Cardiac ventricle fibroblast (primary cell): ENCODE measurements around a stretch of chr2.

DNA sequence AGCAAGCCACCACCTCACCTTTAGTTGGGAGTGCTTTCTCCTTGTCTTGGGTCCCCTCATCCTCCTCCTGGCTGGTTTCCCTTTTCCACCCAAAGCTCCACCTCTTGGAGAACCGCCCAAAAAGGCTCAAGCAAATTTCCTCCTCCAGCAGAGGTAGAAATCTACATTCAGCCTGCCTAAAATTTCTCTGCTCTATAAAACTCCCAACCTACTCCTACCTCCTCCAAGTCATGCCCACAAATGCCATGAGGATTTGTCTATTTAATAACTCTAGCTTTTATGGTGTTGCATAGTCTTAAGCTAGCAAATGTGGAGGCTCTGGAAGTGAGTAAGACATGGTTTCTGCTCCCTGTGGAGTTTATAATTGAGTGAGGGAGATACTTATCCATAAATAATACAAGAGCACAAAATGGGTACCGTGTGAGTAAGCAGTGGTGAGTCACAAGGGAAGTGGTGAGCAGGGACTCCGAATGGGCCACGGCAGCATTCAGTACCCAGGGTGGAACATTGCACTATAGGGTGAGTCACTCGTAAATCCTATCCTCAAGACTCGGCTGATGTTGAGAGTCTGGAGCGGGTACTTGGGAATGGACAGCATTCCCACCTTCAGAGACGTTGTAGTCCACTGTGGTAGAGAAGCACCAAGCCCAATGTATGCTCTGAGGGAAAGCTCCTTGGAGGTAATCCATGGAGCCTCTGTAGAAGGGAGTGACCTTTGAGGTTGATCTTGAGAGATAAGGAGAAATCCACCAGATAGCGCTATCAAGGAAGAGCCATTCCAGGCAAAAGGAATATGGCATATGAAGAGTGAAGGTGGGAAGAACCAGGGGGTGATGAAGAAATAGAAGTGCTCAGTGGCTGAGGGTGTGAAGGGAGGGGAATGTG is 146.2 kb downstream of the RTN4 start:
- RAMPAGE, long total RNA = no peak

- RAMPAGE, long total RNA = no peak
Observed at GRCh38 chr2:54904761-54905094, 145.5 kb downstream of the RTN4 start.

DNA sequence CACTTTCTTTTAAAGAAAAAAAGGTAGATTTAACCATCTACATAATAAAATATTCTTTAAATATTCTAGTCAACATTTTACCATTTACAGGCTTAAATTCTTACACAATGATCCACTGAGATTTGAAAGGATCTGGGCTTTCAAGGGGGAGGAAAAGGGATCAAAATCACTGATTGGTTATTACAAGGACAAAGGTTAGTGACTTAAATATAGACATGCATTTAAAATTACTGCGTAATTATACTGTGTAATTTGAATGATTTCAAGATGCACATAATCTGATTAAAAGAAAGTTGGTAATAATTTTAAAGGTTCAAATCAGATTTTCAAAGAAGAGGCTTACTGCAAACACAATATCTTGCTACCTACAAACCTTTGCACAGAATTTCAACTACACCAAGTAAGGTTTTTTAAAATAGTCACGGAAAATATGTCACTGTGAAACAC is 40.9 kb downstream of the RTN4 start:
- RAMPAGE, long total RNA = no peak

DNA sequence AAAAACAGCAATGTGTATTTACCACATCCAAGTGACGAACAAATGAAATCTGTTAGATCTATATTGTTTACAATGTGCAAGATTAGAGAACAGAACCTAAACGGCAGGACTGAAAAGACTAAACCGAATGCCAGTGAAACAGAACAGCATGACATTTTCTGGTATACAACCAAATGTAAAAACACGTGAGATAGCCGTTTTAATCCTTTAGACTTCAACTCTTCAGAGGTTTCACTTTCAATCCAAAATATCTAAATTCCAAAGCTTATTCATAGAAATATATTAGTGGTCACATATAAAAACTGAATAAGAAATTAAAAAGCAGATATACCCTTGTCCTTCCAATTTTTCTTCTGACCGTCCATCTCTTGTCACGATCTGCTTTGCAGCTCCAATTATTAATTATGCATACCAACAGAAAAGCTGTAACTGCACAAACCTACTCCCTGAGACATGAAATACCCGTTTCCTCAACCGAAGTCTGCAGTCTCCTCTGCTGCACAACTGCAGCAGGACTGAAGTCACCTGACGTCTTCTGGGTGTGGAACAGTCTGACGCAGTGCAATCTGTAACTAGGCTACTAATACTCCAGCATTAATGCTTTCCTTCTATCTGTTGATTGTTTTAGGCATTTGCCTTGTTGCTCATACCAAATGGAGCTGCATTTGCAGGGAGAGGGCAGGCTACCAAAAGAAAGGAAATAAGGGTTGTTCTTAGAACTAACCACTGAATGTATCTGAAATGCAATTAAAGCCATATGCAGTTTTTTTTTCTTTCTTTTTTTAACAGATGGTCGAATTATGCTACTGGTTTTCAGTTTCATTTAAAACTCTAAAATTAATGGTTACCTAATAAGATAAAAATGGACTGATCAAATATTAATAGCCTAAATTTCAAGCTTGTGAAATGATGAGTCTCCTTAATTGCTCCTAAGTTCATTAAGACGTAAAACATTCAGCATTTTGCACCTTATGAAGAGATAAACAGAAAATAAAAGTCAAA is 40.2 kb downstream of the RTN4 start:
- RAMPAGE, long total RNA = no peak

- RAMPAGE, long total RNA = no peak
Observed at GRCh38 chr2:55014920-55015455, 35.3 kb downstream of the RTN4 start.

GRCh38 chr2:55136166-55136600 is 85.9 kb upstream of the RTN4 start:
- RAMPAGE, long total RNA = no peak

GRCh38 chr2:55167848-55168446 is 64.1 kb downstream of the CLHC1 start:
- RAMPAGE, long total RNA = no peak

- RAMPAGE, long total RNA = no peak
Observed at GRCh38 chr2:55355483-55355909, 64.2 kb downstream of the CCDC88A start.

DNA sequence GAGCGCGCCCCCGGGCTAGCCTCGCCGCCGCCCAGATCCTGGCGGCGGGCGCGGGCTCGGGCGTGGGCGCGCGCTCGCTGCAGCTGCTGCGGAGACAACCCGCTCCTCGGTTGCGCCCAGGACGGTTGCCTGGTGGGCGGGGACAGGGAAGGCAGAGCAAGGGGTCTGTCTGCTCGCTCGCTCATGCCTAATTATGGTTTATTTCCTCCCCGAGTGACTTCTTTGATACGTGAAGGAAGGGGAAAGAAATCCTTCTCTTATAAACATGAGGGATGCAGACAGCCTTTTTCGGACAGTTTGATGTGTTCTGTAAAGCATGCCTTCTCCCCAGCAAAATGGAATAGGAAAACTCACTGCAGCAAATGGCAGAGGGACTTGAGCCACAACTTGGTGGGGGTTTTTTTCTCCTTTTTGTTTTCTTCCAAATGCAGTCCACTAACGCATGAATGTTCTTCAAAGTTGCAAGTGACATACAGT is 437 bp upstream of the CCDC88A start:
- RAMPAGE, long total RNA = no peak

- RAMPAGE, long total RNA = no peak
Observed at GRCh38 chr2:55843023-55843823, 80.4 kb downstream of the EFEMP1 start.

- RAMPAGE, long total RNA = no peak
Observed at GRCh38 chr2:56009096-56009521, 85.5 kb upstream of the EFEMP1 start.

GRCh38 chr2:56133799-56134014 is 50.1 kb upstream of the CCDC85A start:
- RAMPAGE, long total RNA = no peak

DNA sequence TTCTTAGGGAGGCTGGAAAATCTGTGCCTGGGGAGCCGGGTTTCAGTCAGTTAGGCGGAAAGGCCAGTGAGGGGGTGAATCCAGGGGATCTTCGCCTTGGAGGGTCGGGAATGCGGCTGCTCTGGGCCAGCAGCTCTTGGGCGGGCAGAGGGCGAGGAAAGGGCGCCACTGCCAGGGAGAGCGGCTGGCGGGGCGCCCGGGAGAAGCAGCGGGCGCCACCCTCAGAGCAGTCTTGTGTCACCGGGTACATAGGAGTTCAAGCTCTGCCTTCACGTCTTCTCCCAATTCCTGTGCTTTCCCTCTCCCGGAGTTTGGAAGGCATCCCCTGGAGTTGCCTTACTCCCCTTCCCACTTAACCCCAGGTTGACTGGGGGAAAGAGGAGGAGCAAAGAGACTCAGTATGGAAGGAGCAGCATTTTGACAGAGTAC is 1.4 kb downstream of the CCDC85A start:
- RAMPAGE, long total RNA = no peak

GRCh38 chr2:58039055-58039601 is 7.5 kb upstream of the VRK2 start:
- RAMPAGE, long total RNA = no peak

DNA sequence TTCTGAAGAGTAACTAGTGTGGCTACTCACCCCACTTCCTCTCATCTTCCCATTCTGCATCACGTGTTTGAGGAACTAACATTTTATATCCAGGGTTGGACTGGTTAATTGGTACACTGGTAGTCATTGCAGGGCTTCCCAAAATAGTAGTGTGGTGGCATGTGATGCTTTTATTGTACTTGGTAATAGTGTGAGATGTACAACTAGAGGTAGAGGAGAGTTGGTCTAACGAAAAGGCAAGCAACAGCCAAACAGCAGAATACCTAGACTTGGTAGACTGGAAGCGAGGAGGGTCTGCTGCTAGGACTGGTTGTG is 9.9 kb downstream of the VRK2 start:
- RAMPAGE, long total RNA = no peak

DNA sequence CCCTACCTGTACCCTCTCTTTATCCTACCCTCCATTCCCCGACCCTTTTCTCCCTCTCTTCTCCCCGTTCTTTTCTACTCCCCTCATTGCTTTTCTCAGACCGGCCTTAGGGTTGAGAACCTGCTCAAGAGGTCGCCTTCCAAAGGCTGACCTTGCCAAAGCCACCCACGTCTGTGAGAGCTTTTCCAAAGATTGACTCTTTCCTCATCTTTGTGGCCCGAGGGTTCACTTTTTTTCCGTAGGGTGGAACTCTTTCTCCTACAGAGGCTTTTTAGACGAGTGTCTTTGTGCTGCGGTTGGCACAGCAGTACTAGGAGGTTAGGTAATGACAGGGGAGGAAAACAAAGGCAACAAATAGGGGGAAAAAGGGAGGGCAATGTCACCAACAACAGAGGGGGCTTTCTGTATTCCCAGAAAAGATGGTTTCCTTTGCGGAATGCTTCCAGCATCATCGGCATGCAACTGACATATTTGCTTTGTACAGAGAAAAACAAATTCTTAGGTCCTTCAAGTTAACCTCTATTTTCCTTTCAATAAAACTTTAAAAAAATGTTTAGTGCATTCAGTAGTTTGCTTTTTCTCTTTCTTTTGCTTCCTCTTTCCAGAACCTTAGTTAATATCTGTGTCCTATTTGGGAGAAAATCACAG is 188.0 kb upstream of the FANCL start:
- RAMPAGE, long total RNA = no peak

- RAMPAGE, long total RNA = no peak
Observed at GRCh38 chr2:59594594-59595112, 958.8 kb downstream of the BCL11A start.

DNA sequence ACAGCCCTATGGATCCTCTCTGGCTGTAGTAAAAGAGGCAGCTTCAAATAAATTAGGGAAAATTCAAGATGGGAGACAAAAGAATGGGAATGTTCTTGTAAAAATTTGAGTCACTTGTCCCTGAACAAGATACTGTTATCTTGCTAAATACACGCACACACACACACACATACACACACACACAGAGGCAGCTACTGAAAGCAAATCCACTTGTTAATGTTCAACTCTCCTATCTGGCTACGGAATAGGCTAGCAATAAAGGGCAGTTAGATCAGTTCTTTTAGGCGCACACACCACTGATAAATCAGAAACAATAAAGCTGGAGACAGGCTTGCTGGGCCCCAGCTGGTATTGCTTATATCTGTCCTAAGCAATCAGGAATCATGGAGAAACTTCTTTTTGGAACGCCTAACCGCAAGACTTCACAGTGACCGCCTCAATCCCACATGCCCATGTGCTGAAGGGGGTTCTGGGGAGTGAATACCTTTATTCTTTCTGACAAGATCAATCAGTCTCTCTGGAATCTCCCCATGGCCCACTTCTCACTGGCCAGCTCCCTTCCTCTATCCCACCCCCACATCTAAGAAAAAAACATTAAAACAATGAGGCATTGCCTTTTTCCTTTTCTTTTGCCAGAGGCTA is 461.5 kb downstream of the BCL11A start:
- RAMPAGE, long total RNA = no peak

- RAMPAGE, long total RNA = no peak
Observed at GRCh38 chr2:60453115-60453691, 100.3 kb downstream of the BCL11A start.

- RAMPAGE, long total RNA = no peak
Observed at GRCh38 chr2:60461049-60461914, 92.2 kb downstream of the BCL11A start.